Lung (tissue), 4 donors: ENCODE results near the gene NRF1.

DNA sequence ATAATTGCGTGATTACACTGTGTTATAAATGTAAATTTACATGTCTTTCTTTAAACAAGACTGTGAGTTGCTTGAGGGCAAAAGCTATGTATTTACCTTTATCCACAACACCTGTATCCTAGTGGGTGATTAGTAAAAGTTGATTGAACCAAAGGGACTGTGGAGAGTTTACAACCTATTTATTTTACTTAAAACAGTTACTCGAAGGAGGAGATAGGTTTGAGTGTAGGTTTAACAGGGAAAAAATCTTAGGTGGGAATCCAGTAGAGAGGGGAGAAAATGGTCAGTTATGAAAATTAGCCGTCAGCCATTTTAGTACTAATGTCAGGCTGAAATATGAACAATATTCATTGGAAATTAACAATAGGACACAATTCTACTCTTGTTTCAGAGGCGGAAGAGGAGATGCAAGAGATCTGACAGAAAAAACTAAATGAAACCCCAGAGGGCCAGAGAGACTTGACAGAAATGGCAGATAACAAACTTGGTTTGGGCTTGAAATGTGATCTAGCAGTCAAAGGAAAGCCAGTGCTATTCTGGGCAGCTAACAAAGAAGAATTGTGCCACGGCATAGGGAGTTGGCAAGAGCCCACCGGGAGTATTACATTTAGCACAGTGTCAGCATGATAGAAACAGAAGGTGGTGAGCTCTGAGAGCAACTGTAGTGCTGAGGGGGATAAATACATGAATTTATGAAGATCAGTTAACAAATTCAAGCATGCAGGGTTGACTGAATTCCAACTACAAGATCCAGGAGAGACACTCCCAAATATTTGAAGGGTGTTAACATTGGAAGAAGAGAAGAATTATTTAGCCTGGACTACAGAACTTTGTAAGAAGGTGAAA is 91.0 kb downstream of the AHCYL2 start:
- PRO-cap = no peak
- RAMPAGE, long total RNA = no peak
- RRBS = no CpG with 5 or more reads among the region's 6 CpGs

DNA sequence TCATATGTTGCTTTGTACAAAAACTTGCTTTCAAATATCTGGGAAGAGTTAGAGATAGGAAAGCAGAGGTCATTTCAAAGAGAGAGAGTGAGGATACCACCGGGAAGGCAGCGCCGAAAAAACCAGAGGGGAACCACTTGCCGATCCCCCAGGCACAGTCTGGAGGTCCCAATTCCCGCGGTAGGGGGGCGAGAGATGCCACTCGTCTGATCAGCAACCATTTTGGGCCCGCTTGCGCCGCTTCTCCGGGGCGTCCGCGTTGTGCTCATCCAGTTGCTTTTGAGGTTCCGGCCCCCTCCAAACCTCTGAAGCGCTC is 341 bp upstream of the NRF1 start:
- PRO-cap = no peak
- RAMPAGE, long total RNA = no peak
- RRBS = 1% methylated on average over 3 of the region's 17 CpGs

- PRO-cap = bidirectional peak, plus-strand start at chr7:129611739, minus-strand start at chr7:129611624
- RAMPAGE, long total RNA = no peak
- RRBS = under 1% methylated on average over 59 of the region's 142 CpGs
Observed at GRCh38 chr7:129611537-129612720, at the start of gene NRF1. Gene NRF1 (plus strand): TSS chr7:129611720.

DNA sequence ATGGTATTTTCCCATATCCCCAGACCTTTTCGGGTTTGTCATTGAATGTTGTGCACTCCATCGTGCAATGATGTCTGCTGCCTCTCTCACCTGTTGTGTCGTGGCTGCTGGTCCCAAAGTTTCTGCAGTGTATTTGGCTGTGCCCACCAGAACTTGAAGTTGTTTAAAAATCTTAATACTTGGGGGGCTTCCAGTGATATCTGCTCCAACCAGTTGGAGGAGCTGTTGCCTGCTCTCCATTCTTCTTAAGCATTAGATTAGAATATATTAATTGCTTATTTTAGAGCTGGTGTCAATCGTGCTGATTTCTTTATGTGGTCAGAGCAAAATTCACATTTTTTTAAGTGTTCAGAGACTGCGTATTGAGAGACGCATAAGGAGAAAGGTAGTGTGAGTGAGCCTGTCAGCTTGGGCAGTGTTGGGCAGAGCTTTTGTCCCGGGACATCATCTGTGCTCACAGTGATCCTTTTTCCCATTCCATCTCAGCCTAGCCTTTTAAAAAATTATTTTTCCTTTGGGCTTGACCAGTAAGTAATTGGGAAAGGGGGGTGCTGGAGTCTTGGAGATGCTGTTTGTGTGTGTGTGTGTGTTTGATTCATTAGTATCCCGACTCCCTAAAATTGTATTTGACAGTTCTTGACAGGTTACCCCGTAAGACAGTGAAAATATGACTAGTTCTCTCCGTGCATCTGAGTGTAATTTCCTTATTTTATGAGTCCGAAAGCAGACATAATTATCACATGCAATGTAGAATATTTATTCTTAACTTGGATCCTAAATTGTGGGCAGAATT is 1.4 kb downstream of the NRF1 start:
- PRO-cap = no peak
- RAMPAGE, long total RNA = no peak
- RRBS = no CpG with 5 or more reads among the region's 11 CpGs

DNA sequence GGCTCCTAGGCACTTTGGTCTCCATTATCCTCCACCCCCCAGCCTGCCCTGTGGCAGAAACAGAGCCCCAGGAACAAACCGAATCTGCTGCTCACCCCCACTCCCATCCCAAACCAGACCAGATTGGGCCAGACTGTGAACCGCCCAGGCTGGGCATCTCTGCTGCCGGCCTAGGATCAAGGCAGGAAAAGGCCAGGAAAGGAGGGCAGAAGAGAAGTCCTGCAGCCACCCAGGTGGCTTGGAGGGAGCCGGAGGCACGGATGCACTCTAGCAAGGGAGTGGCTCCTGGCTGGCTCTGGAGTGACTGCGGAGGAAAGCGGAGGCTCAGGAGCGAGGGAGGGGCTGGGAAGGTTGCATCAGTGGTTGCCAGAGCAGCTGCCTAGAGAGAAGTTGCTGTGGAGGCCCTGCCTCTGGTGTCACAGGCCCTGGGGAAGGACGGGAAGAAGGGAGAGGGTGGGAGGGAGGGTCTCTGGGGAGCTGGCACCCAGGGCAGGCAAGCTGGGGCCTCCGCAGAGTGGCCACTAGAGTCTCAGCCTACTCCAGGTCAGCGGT is 164.0 kb downstream of the NRF1 start:
- PRO-cap = no peak
- RAMPAGE, long total RNA = no peak
- RRBS = no CpG with 5 or more reads among the region's 11 CpGs

GRCh38 chr7:129826204-129826591 is 126.6 kb downstream of the UBE2H start:
- PRO-cap = no peak
- RAMPAGE, long total RNA = no peak
- RRBS = 7% methylated on average over 1 of the region's 16 CpGs

DNA sequence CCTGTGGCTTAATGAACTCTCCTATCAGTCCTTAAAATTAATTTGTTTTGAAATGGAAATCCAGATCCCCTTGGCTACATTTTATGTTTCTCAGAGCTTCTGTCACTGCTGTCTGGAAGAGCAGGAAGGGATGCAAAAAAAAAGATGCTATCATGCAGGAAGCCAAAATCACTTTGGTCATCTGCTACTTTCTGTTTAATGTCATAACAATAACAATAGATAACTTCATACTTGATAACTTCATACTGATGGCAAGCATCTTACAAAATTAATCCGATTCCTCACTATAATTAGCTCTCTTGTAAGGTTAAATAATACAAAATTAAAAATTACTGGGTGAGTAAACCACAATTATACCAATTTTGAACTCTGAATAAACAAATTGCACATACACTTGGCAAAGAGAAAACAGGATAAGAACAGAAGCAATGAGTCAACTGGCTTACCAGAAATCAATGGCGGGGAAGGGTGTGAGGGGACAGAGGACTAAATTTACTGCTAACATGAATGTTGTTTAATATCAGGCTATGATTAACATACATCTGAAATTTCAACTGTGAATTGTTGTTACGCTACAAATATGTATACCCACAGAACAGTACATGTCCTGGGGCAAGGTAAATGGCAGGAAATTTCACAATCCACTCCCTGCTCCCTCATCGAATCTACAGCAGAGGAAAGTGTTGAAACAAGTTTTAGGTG is 99.3 kb downstream of the UBE2H start:
- PRO-cap = no peak
- RAMPAGE, long total RNA = no peak
- RRBS = no CpG with 5 or more reads among the region's 4 CpGs

GRCh38 chr7:129925436-129926148 is 27.2 kb downstream of the UBE2H start:
- PRO-cap = no peak
- RAMPAGE, long total RNA = no peak
- RRBS = no CpG with 5 or more reads among the region's 9 CpGs

GRCh38 chr7:130142198-130142843 is 62.9 kb downstream of the TMEM209 start:
- PRO-cap = no peak
- RAMPAGE, long total RNA = no peak
- RRBS = no CpG with 5 or more reads among the region's 16 CpGs

DNA sequence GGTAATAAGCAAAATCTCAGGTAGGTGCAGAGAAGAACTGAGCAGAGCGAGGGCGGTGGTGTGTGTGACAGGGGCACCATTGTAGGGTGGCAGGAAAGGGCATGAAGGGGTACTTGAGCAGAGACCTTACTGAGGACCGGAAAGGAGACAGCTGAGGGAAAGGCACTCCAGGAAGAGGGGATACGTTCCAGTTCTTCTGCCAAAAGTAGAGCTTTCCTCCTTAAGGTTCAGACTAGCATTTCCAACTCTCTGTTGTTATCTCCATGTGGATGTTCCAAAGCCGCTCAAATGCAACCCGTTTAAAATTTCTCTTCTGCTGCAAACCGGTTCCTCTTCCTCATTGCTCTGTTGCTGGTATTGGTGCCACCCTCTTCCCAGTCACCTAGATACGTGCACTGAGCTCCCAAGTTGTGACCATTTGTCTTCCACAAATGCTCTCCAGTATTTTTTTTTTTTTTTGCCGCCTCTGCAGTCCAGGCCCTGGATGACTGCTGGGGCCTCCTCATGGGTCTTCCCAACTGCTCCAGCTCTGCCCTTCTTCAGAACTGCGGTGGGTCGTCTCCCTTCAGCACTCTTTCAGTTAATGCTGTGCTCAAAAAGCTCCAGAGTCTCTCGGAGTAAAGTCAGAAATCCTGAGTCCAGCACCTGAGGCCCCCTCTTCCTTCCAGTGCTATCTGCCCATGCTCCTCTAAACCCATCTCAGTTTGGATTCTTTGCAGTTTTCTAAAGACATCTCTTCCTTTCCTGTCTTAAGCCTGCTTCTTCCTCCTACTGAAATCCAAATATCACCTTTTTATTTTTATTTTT is 47.4 kb downstream of the TMEM209 start:
- PRO-cap = no peak
- RAMPAGE, long total RNA = no peak
- RRBS = no CpG with 5 or more reads among the region's 12 CpGs

DNA sequence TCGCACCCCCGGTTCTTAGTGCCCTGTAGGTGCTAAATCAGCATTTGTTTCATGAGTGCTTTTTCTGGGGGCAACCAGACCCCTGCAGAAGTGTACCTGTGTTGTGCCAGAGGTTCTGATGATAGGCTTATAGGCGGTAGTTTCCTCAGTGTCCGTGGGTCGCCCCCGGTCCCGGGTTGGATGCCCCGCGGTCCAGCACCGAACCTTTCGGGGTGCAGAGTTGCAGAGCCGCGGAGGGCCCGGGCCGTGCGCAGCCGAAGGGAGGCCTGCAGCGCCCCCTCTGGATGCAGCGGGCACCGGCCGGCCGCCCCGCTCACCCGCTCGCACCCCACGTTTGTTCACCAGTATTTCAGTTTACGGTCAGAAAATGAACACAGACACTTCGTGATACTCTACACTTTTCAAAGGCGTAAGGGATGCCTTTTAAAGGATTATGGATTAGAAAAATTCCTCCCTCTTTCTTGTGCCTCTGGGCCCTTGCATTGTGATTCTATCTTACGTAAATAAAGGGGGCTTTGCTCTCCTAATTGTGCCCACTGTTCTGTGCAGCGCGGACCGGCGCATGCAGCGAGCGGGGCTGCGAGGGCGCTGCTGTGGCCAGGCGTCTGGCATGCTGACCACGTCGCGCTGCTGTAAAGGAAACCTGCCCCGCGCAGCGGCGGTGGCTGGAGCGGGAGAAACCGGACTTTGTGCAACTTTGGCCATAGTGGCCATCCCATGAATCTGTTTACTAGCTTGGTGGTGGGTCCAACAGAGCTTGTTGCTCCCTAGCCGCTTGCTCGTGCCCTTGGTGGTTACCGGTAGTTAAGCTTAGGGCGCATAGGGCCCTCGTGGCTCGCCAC is 918 bp upstream of the MEST start:
- PRO-cap = no peak
- RAMPAGE, long total RNA = no peak
- RRBS = 26% methylated on average over 31 of the region's 54 CpGs

DNA sequence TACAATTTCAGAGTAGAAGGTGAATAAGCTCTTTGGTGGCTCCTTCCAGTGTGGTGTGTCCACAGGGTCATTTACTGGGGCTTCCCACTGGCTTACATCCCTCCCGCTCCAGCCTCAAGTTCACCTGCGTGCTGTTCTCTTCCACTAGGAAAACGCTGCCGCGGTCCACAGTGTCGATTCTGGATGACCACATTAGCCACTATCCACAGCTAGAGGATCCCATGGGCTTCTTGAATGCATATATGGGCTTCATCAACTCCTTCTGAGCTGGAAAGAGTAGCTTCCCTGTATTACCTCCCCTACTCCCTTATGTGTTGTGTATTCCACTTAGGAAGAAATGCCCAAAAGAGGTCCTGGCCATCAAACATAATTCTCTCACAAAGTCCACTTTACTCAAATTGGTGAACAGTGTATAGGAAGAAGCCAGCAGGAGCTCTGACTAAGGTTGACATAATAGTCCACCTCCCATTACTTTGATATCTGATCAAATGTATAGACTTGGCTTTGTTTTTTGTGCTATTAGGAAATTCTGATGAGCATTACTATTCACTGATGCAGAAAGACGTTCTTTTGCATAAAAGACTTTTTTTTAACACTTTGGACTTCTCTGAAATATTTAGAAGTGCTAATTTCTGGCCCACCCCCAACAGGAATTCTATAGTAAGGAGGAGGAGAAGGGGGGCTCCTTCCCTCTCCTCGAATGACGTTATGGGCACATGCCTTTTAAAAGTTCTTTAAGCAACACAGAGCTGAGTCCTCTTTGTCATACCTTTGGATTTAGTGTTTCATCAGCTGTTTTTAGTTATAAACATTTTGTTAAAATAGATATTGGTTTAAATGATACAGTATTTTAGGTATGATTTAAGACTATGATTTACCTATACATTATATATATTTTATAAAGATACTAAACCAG is 13.2 kb downstream of the MEST start:
- PRO-cap = no peak
- RAMPAGE, long total RNA = no peak
- RRBS = no CpG with 5 or more reads among the region's 9 CpGs

DNA sequence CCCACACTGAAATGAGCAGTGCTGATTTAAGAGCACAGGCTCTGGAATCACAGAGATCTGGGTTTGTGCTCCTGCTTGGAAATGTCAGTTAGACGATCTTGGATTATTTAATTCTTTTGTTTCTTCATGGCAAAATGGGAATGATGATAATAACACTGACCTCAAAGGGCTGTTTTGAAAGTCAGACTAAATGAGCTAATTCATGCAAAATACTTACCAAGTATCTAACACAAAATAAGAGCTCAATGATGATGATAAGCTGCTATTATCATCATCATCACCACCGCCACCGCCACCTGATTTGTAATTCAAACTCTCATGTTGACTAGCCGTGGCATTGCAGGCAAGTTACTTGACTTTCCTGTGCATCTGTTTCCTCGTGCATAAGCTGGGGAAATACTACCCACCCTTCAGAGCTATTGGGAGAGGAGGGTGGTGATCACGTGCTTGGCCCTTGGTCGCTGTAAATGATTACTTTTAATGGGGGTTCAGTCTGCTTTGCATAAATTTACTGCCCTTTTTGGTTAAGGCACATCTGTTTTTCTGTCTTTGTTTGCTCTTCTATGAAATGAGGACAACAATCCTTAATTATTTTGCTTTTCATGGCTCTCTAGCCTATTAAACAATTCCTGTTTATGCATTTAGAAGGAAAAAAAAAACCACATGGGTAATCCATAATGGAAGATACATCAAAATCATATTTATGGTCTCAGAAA is 139.1 kb upstream of the KLF14 start:
- PRO-cap = no peak
- RAMPAGE, long total RNA = no peak
- RRBS = no CpG with 5 or more reads among the region's 7 CpGs

DNA sequence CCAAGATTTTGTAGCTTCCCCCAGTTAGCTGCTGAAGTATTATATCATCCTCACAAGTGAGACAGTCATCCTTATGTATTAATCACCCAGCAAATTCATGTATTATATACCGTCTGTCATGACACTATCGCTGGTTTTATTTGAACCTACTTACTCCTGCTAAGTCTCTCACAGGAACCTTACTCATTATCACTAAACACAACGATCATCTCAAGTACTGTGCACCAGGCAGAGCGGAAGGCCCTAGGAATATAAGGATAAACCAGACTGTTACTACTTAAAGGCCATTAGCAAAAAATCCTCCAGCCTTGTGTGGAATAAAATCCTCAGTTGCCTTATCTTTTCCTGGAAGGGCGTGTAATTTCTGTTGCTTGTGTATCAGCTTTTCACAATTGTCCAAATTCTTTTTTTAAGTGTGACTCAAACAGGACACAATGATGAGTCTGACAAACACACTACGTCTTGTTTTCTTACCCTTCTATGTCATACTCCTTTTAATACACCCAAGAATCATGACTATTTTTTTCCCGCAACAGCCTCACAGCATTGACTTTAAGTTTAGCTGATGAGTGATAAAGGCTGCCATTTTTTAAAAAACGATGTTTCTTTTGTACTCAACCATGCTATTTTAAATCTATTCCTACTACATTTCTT is 176.1 kb upstream of the KLF14 start:
- PRO-cap = no peak
- RAMPAGE, long total RNA = no peak
- RRBS = no CpG with 5 or more reads among the region's 8 CpGs

DNA sequence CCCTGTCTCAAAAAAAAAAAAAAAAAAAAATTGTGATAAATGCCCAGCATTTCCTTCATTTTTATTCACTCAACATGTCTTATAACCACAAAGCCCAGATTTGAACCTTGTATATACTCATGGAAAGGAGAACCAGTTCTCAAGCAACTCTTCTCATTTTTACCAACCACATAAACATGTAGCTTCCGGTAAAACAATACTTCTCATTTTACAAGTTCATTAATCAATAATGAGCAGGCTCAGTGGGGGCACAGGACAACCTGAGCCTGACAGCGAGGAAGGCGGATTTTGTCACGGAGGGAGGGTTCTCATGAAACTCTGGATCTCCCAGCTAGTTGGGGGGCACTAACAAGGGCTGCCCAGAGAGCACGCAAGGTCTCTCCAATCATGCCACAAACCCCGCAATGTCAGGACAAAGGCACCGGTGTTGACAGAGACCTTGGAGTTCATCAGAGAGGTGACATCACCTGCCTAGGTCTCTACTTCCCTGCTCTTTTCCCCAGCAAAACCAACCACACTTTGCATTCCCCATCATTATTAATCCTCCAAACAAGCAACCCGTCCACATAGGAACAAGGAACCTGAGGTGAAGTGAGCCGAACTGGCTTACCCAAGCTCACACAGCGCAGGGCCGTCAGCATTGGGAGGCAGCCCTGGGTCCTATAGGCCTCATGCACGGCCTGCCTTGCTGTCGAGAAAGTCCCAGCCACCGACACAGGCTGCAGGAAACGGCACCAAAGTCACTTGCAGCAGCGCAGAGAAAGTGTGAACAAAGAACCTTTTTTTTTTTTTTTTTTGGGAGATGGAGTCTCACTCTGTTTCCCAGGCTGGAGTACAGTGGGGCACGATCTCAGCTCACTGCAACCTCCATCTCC is 192.2 kb upstream of the KLF14 start:
- PRO-cap = no peak
- RAMPAGE, long total RNA = no peak
- RRBS = no CpG with 5 or more reads among the region's 17 CpGs

DNA sequence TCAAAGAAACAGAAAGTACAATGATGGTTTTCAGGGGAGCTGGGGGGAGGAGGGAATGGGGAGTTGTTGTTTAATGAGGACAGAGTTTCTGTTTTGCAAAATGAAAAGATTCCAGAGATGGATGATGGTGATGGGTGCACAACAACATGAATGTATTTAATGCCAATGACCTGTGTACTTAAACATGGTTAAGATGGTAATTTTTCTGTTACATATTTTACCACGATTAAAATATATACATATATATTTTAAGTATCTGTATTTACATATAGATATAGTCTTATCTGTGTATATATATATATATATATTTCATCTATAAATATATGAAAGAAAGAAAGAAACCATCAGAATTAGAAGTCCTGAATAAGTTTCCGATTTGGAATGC is 214.4 kb upstream of the KLF14 start:
- PRO-cap = no peak
- RAMPAGE, long total RNA = no peak
- RRBS = no CpG with 5 or more reads among the region's 2 CpGs

DNA sequence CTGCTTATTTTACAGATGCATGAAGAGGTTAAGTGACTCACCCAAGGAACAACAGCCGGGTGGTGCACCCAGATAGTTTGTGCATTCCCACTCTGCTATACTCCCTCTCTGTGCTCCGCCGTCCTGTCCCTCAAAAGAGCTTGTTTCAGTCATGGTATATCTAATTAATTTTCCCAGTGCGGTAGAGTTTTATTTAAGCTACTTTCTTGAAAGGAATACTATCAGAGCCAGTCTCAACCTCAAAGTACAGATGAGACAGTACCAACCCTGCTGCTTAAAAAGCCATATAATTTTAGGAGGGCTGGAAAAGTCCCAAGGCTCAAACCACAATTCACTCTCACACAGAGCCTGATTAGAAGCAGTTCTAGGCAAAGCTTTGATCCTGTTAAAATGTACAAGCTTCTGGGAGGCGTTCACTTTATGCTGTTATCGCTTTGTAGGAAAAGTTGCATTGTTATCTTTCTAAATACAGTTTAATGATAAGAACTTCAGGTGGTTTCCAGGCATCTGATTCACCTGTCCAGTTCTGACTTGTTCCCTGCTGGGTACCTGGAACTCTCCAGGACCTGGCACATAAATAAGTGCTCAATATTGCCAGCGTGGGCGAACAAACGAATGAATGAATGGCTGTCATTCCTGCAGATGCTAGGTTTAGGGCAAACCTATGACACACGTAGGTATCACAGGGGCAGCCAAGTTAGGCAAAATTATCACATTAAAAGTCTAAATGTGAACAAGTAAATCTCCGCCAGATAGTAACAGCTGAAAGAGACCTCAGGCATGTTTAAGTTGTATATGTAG is 261.6 kb upstream of the KLF14 start:
- PRO-cap = no peak
- RAMPAGE, long total RNA = no peak
- RRBS = no CpG with 5 or more reads among the region's 11 CpGs

- PRO-cap = no peak
- RAMPAGE, long total RNA = no peak
- RRBS = no CpG with 5 or more reads among the region's 10 CpGs
Observed at GRCh38 chr7:131027129-131028104, 293.4 kb upstream of the KLF14 start.

- PRO-cap = no peak
- RAMPAGE, long total RNA = no peak
- RRBS = no CpG with 5 or more reads among the region's 6 CpGs
Observed at GRCh38 chr7:131033429-131033894, 294.2 kb upstream of the MKLN1 start.

DNA sequence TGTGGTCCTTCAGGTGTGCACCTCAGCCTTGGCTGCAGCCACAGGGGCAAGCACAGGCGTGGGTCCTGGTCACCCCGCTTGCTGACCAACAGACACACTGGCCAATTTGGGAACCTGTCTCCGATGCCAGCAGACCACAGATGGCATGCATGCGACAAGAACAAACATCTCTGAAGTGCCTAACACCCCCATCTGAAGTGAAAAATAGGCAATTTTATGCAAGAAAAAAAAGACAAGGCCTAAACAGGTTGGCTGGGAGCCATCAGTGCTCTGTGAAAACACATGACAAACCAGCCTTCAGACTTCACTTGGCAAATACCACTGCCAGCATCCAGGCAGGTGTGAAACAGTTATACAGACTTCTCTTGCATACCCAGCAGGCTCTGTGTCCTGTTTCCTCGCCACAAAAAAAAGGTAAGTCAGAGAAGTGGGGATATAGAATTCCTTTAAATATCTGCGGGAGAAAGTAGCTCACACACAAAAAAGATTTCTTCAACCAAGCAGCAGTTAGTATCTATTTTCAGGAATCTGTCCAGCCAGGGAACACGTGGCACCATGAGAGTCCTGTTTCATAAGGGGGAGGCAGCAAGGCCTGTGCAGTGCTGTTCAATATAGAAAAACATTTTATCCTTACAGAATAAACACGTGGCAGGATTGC is 293.4 kb upstream of the MKLN1 start:
- PRO-cap = no peak
- RAMPAGE, long total RNA = no peak
- RRBS = no CpG with 5 or more reads among the region's 8 CpGs